Metastatic Breast Carcinoma in the Brain (tissue), 10 donors: ENCODE measurements around the genes TM9SF3, RRP12, PI4K2A, MARVELD1 and SFRP5.

DNA sequence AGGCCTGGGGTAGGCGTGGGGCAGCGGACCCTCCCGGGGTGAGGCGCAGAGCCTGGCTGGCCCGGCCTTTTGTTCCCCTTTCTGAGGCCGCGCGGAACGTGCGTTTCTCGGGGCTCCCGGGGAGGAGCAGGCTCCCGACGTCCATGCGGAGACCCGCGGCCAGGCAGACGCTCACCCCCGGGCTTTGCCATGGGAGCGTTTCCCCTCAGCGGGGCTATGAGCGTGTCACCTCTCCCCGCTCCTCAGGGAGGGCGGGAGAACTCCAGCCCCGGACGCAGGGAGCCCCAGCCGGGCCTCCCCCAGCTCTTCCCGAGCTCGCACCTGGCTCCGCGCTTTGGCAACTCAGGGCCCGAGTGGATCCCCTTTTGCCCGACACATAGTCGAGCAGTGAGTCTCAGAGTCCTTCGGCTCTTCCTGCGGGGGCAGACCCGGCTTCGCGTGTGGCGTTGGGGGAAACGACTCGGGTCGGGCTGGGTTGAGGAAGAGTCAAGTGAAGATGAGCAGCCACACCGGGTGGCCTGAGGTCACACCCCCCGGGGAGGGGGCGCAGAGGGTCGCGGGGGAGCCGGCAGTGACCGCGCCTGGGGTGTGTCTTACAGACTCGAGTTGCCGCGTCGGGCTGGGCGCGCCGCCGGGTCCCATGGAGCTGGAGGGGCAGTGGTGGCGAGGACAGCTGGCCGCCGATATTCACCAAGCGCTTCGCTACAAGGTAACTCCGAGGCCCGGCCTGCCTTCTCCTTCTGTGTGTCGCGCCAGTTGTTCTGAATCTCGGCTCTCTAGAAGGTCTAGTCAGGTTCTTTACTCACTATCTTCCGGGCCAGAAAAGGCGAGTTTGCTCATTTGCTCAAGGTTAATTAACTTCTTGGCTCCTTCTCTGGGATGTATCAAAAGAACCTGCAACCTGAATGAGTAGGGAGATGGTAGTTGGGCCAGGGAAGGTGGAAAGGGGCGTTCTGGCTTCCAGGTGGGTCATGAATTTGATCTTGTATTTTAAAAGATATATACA lies 674 bp downstream of the CCNJ start:
- PRO-cap, 10 experiments: peak in 3 of 10 experiments; most common plus-strand start position 604 of the sequence (in 2); most common minus-strand start position 308 of the sequence (in 1)

DNA sequence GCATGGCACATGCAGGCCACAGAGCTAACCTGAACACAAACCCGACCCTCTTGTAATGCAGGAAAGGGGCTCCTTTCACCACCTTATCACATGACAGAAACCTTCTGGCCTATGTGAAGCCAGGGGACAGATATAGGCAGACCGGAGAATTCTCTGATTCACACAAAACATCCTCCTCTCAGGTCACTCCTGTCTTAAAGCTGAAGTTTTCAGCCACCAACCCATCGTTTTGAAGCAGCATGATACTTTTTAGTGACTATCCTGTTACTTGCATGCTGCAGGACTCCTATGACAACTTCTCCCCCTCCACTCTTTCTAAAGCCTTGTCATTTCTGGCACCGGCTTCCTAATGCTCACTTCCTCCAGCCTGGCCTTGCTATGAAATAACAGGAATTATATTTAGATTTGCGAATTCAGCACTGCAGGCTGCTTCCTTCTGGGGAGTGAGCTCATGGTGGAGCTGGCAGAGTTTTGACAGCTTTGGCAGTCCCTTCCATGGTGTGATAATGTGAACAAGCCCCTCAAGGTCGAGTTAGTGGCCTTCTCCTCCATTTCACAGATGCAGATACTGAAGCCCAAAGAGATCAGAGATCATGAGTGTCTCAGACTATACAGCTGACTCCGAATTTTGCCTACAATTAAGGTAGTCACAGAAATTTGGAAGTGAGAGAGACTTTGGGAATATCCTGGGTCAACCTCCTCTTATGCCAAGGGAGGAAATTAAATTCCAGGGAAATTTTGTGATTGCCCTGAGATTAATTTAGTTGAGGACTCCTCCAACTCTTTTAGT lies 13.4 kb downstream of the BLNK start:
- PRO-cap, 10 experiments: no peak in any of the 10 experiments

DNA sequence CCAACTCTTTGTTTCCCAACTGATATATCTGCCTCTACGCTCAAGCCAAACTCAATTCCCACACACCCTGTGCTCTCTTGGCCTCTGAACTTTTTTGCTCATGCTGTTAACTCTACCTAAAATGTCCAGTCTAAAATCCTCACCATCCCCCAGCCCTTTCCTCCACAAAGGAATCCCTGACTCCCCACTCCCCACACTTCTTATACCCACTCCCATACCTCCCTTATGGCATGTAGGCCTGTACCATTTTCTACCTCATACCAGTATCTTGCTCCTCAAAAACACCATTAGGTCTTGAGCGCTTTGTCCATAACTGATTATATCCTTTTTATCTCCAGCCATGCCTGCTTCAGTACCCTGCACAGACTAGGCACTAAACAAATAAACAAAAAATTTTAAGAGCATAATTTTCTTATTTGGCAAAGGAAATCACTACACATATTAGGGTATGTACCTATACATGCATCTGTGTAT lies 19.3 kb downstream of the TM9SF3 start:
- PRO-cap, 10 experiments: no peak in any of the 10 experiments

GRCh38 chr10:96586423-96587247 lies at the start of gene TM9SF3:
TSS of gene TM9SF3 (minus strand) at chr10:96587012.
- PRO-cap, 10 experiments: peak in 10 of 10 experiments; most common plus-strand start chr10:96586614 (in 6); most common minus-strand start chr10:96587012 (in 10)

GRCh38 chr10:96587248-96588030 lies 627 bp upstream of the TM9SF3 start:
- PRO-cap, 10 experiments: peak in 5 of 10 experiments; most common plus-strand start chr10:96587355 (in 1); most common minus-strand start chr10:96587444 (in 4)

DNA sequence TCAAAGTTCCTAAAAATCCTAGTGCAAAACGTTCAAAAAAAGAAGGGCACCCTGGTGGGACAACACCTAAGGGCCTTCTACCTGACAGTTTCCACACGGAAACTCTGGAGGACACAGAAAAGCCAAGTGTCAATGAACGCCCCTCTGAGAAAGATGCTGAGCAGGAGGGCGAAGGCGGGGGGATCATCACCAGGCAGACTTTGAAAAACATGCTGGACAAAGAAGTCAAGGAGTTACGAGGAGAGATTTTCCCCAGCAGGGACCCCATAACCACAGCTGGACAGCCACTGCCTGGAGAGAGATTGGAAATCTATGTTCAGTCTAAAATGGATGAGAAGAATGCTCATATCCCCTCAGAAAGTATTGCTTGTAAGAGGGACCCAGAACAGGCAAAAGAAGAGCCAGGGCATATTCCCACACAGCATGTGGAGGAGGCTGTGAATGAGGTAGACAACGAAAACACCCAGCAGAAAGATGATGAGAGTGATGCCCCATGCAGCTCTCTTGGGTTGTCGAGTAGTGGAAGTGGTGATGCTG lies 151.0 kb downstream of the LCOR start:
- PRO-cap, 10 experiments: no peak in any of the 10 experiments

DNA sequence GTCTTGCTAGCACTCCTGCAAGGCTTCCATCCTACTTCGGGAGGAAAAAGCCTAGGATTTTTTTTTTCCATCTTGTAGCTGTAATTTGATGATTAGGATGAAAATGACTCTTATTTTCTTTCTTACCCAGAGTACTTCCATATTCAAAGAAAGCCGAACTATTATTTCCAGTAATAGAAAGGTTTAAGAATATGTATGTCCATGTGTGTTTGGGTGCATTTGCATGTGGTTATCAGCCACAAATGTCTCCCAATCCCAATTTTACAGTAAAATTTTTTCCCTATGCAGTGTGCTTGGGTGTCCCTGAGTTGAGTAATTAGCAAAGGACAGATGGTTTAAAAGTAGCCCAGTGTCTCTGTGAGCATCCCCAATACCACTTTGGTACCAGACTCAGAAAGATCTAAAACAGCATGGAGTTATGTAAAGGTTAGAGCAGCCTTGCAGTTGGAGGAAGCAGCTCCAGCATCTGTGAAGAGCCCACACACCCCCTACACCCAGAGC lies 153.9 kb downstream of the LCOR start:
- PRO-cap, 10 experiments: no peak in any of the 10 experiments

- PRO-cap, 10 experiments: peak in 10 of 10 experiments; most common plus-strand start chr10:97401469 (in 5); most common minus-strand start chr10:97401340 (in 10)
These were observed at the start of gene RRP12 for GRCh38 chr10:97400667-97401733. TSS of gene RRP12 (minus strand) at chr10:97401340.

GRCh38 chr10:97497406-97498036 lies 701 bp downstream of the MMS19 start:
- PRO-cap, 10 experiments: peak in 10 of 10 experiments; most common plus-strand start chr10:97497896 (in 7); most common minus-strand start chr10:97497786 (in 7)

- PRO-cap, 10 experiments: peak in 1 of 10 experiments; most common plus-strand start chr10:97521310 (in 1); most common minus-strand start chr10:97521108 (in 1)
These were observed 22.2 kb downstream of the UBTD1 start for GRCh38 chr10:97520774-97521542.

DNA sequence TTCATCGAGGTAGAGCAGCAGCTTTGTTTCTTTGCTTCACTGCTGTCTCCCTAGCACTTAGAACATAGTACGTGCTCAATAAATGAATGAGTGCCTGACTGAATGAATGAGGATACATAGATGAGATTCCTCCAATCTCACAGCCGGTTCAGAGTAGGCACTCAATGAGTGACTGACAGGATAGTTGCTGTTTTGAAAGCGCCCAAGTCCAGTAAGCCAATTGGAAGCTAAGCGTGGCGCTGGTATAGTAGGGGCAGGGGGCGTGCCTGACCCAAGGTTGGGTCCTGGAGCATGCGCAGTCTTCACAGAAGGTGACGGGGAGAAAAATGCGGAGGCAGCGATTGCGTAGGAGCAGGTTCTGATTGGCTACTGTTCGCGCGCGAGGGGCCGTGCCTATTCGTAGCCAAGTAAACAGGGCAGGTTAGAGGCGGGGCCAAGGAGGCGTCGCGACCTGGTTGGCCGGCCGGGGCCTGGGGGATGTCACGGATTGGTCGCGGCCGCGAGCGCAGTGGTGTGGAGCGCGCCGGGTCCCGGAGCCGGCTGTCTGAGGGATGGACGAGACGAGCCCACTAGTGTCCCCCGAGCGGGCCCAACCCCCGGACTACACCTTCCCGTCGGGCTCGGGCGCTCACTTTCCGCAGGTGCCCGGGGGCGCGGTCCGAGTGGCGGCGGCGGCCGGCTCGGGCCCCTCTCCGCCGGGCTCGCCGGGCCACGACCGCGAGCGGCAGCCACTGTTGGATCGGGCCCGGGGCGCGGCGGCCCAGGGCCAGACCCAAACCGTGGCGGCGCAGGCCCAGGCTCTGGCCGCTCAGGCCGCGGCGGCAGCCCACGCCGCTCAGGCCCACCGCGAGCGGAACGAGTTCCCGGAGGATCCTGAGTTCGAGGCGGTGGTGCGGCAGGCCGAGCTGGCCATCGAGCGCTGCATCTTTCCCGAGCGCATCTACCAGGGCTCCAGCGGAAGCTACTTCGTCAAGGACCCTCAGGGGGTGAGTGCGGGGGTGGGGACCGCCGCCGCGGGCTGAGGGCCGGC lies at the start of gene PI4K2A:
Gene PI4K2A, plus strand, starts transcription at position 480 of the 1,030 bp plus-strand sequence.
- PRO-cap, 10 experiments: peak in 10 of 10 experiments; most common plus-strand start position 543 of the sequence (in 10); most common minus-strand start position 942 of the sequence (in 6)

DNA sequence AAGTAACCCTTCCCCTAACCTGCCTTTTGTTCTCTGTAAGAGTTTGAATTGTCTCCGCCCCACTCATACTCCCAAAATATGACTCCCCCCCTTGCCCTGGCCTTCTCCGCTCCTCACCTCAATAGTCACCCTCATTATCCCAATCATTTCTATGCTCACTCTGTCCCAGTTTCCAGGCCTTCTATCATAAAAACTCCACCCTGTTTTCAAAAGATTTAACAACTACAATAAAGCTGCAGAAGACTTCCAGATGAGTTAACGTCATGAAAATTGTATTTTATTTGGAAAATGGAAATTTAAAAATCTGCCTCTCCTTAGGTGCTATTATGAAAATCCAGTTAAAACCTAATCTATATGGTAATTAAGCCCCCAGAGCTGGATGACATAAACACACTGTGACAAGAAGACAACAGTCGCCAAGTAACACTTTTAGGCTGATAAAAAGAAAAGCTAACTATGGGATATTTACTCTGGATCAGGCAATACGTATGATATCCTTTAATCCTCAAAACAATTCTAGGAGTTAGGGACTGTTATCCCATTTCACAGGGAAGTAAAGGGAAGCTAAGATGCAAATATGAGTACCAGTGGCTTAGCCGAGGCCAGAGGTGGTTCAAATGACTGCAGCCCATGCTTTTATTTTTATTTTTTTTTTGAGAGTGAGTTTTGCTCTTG lies 4.4 kb downstream of the AVPI1 start:
- PRO-cap, 10 experiments: no peak in any of the 10 experiments

- PRO-cap, 10 experiments: no peak in any of the 10 experiments
These were observed 570 bp upstream of the MARVELD1 start for GRCh38 chr10:97713098-97713221.

DNA sequence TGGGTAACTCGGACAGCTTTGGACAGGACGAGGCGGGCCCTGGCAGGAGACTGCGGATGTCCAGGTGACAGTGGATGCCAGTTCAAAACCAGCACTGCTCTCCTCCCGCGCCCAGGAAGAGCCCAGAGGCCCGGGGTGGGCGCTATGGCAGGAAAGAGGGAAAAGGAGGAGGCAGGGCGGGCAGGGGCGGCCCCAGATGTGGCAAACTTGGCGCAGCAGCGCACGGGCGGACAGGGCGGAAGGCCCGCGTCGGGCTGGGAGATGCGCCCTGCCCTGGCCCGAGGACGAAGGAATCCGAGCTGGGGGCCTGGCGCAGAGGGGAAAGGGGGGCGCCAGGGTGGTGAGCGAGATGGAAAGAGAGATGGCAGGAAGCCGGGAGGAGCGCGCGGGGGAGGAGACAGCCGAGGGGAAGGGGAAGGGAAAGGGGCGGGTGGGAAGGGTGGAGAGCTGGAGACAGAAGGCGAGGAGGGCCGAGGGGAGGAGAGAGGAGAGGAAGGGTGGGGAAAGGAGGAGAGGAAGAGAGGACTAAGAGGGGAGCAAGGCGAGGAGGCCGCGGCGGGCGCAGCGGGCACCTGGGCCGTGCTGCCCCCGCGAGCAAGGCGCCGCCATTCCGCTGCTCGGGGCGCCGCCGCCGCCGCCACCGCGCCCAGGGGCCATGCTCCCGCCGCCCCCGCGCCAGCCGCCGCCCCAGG lies at the start of gene MARVELD1:
Gene MARVELD1, plus strand, starts transcription at position 509 of the 692 bp plus-strand sequence.
- PRO-cap, 10 experiments: peak in 10 of 10 experiments; most common plus-strand start position 484 of the sequence (in 7); most common minus-strand start position 385 of the sequence (in 2)

DNA sequence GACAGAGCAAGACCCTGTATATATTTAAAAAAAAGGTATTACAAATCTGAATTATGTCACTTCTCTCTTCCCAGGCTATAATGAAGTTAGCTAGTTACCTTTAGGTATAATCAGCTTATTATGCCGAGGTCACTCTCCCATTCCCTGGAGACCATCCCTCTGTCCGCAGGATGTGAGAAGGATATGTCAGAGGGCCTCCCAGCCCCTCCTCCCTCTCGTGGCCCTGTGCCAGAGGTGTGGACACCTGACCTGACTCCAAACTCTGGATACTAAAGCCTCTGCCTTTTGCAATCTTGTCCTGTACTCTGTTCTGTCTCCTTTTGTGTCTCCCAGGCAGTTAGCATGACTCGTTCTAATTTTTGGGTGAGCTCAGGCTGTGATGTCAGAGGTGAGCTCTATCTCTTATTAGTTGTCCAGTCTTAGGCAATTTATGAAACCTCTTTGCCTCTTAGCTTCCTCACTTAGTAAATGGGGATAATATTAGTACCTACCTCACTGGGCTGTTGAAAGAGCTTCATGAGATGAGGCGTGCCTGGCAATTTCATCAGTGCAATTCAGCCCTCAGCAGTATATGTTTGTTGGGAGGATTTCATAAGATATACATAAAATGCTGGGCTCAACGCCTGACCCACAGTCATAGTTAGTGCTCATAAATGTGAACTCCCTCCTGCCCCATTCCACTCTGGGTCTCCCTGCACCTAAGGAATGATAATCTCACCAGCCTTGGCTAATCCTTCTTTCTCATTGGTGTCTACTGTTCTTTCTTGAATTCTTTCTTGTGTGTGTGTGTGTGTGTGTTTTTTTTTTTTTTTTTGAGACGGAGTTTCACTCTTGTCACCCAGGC lies 10.9 kb downstream of the MARVELD1 start:
- PRO-cap, 10 experiments: no peak in any of the 10 experiments

DNA sequence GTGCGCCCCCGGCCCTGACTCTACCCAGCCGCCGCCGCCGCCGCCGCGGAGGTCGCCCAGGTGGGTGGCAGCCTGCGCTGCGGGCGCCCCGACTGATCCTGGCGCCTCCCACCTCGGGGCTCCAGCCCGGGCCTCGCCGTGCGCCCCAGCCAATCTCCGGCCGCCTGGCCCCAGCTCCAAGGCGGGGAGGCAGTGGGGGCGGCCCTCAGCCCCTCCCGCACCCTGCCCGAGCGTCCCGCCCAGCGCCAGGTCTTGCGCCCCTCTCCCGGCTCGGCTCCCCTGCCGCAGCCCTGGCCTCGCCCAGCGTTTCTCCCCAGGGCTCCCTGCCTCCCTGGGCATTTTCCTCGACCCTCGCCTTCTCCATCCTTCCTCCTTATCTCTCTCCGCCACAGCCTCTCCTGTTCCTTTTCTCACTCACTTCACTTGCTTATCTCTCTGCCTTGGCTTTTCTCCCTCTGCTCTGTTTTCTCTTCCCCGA lies at the start of gene SFRP5:
Gene SFRP5, minus strand, starts transcription at position 94 of the 478 bp plus-strand sequence.
- PRO-cap, 10 experiments: no peak in any of the 10 experiments

GRCh38 chr10:97926451-97926780 lies 76.8 kb downstream of the GOLGA7B start:
- PRO-cap, 10 experiments: no peak in any of the 10 experiments

DNA sequence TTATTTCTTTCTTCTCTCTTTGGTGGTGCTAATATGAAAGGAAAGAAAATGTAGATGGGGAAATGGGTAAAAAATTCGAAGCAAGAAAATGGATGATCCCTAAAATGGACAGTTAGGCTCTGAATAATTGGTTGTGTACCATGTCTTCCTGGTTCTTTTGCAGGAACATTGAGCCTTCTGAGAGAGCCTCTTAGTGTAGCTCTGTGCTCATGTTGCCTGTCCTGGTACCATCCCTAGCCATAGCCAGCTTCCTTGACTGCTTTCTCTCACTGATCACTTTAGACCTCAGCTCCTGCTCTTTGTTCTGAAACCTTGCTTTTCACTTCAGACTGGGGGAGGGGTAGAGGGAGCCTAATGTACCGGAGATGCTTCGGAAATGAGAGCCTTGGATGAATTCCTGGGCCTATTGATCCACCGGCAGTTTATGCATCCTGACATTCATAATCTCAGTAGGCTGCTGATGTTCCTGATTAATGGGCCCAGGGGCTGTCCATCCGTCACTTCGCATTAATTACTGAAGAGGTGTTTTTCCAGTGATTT lies 38.7 kb downstream of the R3HCC1L start:
- PRO-cap, 10 experiments: no peak in any of the 10 experiments

- PRO-cap, 10 experiments: peak in 5 of 10 experiments; most common plus-strand start chr10:98376657 (in 3); most common minus-strand start chr10:98376496 (in 1)
These were observed 38.6 kb downstream of the PYROXD2 start for GRCh38 chr10:98376310-98376875.

DNA sequence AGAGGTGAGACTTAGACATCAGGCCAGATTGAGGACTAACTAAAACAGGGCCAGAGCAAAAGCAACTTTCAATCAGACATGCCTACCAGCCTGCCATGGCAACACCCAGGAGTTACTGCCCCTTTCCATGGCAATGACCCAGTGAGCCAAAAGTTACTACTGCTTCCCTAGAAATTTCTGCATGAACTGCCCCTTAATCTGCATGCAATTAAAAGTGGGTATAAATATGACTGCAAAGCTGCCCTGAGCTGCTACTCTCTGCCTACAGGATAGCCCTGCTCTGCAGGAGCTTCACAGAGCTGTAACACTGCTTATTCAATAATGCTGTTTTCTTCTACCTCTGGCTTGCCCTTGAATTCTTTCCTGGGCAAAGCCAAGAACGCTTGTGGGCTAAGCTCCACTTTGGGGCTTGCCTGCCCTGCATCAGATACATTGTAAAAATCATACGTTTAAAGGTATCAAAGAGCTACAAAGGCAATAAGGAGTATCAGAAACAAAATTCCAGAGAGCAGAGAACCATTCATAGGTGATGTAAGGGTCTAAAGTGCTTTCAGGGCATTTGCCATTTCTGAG lies 24.9 kb upstream of the CNNM1 start:
- PRO-cap, 10 experiments: no peak in any of the 10 experiments